SJSA1 (cell line): ENCODE measurements around a stretch of chr6.

DNA sequence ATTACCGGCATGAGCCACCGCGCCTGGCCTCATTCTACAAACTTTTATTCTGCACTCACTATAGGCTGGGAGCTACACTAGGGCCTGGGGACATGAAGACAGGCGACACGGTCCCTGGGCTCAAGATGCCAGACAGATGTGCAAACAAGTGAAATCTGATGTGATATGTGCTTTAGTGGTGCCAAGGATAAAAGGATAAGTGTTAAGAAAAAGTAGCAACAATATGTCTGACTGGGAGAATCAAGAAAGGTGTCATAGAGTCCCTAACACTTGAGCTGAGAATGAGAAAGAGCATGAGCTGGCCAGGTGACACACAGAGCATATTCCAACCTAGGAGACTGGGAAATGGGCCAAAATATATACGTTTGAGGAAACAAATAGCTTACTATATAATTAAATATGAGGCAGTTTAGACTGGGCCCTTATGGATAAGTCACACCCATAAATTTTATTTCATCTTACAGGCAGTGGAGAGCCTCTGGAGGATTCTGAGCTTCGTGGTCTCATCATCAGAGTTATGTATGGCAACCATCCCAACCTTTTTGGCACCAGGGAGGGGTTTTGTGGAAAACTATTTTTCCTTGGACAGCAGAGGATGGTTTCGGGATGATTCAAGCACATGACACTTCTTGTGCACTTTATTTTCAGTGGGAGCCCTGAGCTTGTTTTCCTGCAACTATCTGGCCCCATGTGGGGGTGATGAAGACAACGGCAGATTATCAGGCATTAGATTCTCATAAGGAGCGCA, 13.0 kb upstream of the NQO2 start:
- RAMPAGE, long total RNA: no peak

GRCh38 chr6:3001203-3002181, 1.8 kb downstream of the NQO2 start:
- RAMPAGE, long total RNA: no peak

DNA sequence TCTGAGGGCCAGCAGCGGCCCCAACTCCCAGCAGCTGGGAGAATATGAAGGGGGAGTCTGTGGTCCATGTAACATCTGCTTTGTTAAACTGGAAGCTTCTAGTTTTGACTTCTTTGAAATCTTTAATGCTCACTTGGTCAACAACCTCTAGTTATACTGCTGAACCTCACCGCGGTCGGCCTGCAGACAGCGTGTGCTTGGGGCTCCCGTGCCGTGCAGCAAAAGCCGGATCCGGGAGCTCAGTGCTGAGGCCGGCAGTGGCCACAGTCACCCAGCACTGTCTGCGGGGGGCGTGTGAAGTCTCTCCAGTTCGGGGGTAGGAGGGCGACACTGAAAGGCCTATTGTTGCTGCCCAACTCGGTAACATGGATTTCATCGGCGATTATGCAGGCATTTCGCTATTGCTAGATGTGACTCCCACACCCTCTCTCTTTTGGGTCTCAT, 34.0 kb downstream of the TUBB2B start:
- RAMPAGE, long total RNA: no peak

DNA sequence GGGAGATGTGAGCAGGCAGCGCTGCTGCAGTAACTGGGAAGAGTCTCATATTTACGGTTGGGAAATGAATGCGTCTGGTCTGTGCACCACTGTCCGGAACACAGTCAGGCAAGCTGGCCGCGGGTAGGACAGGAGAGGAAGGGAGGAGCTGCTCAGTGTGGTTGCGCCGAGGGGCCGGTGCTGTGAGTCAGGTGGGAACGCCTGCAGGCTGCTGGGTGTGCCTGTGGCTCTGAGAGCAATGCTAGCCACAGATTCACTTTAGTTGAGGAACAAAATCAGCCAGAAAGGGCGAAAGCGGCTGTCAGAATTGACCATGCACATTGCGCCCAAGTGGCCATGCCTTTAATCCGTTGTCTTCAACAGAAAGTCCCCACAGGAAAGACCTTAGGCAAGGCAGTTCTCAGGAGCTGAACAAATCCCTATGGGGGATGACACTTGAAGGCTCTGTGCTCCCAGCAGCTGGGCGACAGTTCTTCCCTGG, 6.2 kb upstream of the PSMG4 start:
- RAMPAGE, long total RNA: no peak

DNA sequence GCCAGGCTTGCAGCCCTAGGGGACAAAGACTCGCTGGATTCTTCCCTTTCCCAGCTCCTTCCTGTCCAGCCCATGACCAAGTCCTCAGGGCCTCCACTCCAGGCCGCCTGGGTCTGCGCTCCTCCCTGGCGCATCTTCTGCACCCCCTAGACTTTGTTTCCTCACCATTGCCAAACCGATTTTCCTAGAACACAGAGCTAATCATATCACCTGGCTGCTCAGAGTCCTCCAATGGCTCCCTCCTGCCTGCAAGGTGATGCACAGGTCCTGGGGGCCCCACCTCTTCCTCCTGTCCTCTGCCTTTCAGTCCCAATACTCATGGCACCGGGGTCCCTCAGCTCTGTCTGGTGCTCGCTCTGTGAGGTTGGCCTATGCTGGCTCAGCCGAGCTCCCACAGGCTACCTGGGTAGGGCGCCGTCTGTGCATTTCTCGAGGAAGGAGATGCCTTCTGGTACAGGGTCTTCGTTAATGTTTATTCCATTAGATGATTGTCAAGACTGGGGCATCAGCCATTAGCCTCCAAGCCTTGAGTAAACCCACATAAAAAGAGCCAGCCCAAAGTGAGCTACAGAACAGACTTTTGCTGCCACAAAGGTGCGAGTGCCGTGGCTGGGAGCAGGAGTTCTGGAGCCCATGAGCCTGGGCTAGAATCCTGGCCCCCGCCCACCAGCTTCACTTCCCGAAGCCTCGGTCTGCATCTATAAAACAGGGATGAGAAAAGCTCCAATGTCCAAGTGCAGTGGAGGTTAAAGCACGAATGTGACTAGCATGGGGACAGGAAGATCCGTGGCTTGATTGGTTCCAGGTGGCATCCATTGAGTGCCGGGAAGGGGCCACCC, 17.8 kb downstream of the PSMG4 start:
- RAMPAGE, long total RNA: no peak

- RAMPAGE, long total RNA: no peak
Measured at GRCh38 chr6:3291771-3292416, 33.1 kb downstream of the PSMG4 start.

DNA sequence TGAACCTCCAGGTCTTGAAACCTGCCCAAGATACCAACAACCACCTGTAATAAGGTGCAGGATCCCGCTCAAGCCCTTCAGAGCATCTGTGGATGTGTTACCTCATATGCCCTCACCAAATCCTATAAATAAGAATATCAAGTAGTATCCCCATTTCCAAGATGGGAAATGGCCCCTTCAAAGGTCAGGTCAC, 97.9 kb downstream of the PSMG4 start:
- RAMPAGE, long total RNA: no peak

GRCh38 chr6:3368600-3369232, 88.1 kb downstream of the SLC22A23 start:
- RAMPAGE, long total RNA: no peak

DNA sequence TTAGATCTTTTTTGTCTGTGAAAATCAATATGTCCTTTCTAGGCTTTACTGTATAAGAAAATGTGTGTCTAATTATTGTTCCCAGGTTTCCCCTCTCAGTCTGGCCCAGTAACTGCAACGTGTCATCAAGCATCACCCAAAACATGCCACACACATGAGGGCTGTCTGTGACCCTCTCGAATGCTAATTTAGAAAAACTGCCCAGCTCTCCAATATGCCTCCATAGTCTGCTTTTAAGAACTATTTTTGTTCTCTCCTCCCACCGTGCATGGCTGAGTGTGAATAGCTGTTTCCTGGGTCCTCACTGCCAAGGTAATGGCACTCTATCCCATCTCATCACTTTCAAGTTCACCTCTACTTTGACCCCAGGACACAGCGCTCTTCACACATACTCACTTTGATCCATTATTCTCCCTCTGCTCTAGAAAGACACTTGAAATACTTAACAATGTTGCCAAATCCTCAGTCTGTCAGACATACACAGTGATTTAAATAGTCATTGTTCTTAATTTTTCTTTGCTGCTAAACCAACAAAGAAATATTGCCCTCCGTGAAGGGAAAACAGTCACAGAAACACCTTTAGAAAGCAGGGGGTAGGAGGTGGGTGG, 2.7 kb downstream of the SLC22A23 start:
- RAMPAGE, long total RNA: no peak

- RAMPAGE, long total RNA: no peak
Measured at GRCh38 chr6:3526663-3527351, 70.0 kb upstream of the SLC22A23 start.

DNA sequence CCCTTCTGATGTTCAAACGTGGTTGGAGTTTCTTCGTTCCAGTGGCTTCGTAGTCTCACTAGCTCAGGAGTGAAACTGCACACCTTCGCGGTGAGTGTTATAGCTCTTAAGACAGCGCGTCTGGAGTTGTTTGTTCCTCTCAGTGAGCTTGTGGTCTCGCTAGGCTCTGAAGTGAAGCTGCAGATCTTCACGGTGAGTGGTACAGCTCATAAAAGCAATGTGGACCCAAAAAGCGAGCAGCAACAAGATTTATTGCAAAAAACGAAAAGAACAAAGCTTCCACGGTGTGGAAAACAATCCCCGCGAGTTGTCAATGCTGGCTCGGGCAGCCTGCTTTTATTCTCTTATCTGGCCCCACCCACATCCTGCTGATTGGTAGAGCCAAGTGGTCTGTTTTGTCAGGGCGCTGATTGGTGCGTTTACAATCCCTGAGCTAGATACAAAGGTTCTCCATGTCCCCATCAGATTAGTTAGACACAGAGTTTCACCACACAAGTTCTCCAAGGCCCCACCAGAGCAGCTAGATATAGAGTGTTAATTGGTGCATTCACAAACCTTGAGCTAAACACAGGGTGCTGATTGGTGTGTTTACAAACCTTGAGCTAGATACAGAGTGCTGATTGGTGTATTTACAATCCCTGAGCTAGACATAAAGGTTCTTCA, 31.6 kb downstream of the PXDC1 start:
- RAMPAGE, long total RNA: no peak

GRCh38 chr6:3741961-3742694, 9.4 kb downstream of the PXDC1 start:
- RAMPAGE, long total RNA: no peak

DNA sequence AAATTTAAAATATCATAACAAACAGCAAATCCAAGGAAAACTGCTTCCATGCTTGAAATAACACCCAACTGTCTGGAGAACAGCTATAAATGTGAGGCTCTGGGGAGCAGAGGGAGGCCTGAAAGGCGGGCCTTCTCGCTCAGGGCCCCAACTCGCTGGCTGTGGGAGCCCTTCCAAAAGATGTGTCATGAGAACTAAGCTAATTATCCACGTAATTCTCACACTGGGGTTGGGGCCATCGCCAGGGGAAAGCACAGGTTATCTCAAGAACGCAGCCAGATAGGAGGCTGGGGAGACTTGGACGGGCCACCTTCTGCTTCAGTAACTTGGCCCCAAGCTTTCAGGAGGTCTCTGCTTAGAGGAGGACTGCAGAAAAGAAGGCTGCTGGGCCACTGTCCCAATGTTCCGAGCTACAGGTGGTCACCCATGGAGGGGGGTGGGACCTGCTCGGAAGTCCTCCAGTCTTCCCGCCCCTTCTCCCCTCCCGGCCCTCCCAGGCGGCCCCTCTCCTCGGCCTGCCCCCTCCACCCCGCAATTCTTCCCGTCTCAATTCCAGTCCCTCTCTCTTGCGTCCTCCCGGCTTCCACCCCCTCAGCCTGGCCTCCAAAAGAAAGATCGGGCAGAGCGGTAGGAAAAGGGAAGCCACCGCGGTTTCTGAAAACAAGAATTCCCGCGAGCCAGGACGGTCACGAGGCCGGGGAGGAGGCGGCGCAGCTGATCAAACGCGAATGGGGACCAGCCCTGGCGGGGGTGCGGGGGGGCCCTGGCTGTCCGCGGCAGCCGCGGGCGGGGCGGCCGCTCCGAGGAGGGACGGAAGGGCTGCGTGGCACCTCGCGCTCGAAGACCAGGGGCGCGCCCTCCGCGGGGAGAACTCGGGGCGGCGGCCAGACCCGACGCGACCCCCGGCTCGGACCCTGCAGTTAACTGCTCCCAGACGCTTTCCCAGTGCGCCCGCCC, 1.3 kb downstream of the PXDC1 start:
- RAMPAGE, long total RNA: no peak

- RAMPAGE, long total RNA: no peak
Measured at GRCh38 chr6:3756309-3756955, 4.9 kb upstream of the PXDC1 start.

GRCh38 chr6:3790455-3790694, 38.9 kb upstream of the PXDC1 start:
- RAMPAGE, long total RNA: no peak

GRCh38 chr6:3797449-3798096, 46.1 kb upstream of the PXDC1 start:
- RAMPAGE, long total RNA: no peak

DNA sequence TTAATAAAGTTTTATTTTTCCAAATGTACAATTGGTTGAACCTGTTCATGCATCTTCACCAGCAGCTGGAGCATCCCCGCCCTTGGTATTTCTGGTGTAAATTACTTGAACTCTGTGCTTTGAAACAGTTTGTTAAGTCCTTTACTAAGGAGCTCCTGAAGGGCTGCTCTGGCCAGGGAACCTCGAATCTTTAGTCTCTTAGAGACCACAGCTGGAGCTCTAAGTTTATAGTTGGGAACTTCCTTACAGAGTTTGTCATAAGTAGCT, 64.6 kb downstream of the FAM50B start:
- RAMPAGE, long total RNA: no peak

GRCh38 chr6:4008407-4008656, 12.8 kb upstream of the PRPF4B start:
- RAMPAGE, long total RNA: no peak

DNA sequence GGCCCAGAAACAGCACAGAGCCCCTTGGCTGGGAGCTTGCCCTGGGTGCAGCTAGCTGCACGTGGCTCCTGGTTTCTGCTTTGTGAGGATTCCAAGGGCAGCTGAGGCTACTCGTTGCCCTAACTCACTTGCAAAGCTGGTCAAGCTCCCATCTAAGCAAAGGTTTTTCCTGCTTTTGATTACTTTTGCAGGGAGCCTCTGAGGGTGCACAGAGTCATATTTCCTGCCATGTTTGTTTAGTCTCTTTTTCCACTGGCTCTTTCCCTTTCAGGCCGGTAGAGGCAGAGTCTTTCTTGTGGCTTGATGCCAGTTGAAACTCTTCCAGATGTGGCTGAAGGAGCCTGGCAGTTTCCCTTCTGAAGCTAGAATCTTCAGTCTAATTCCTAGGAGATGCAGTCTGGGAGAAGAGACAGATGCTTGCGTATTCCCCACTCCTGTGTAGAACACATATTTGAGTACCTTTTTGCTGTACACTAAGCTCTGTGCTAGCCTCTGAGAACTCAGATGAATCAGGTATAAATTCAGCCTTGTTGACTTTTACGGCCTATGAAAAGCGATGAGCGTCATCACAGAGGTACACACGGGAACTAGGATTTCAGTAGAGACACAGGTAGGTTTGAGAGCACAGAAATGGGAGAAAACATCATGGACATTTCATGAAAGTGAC, 118.6 kb upstream of the ECI2 start:
- RAMPAGE, long total RNA: no peak

GRCh38 chr6:4313214-4313871, 178.0 kb upstream of the ECI2 start:
- RAMPAGE, long total RNA: no peak